H4 (cell line): ENCODE results near the genes WDR26 and DNAH14.

GRCh38 chr1:223731168-223732013 is 19.1 kb downstream of the CAPN2 start:
- RAMPAGE, long total RNA: no peak

- RAMPAGE, long total RNA: no peak
Observed at GRCh38 chr1:223733791-223734208, 21.5 kb downstream of the CAPN2 start.

DNA sequence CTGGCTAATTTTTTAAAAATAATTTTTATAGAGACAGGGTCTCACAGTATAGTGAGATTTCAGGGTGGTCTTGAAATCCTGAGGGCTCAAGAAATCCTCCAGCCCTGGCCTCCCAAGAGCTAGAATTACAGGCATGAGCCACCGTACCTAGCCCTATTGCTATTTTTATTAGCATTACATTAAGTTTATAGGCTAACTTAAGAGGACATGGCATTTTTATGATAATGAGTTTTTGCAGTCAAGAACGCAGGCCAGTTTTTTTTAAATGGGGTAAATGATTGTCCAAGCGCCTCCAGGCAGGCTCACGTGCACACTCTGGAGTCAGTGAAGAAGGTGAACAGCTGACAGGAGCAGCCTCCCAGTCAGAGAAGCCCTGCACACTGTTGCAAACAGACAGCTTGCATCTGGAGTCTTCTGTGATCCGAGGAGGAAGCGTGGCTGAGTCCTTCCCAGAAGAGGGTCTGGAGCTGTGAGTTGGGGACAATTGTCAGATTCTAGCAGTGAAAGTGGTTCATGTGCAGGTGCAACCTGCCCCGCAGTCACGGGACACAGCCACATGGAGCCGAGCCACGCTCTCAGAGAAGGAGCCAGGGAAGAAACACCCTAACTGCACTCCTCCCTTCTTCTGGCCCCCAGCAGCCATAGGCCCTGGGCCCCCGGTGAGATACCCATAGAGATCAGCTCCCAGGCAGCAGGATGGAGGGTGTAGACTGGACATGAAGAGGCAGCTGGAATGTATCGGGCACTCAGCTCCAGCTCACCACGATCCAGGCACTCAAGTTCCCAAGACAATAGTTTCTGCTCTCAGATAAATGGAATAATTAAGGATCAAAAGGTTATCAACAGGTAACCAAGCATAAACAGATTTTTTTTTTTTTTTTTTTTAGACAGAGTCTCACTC is 26.2 kb downstream of the CAPN2 start:
- RAMPAGE, long total RNA: no peak

DNA sequence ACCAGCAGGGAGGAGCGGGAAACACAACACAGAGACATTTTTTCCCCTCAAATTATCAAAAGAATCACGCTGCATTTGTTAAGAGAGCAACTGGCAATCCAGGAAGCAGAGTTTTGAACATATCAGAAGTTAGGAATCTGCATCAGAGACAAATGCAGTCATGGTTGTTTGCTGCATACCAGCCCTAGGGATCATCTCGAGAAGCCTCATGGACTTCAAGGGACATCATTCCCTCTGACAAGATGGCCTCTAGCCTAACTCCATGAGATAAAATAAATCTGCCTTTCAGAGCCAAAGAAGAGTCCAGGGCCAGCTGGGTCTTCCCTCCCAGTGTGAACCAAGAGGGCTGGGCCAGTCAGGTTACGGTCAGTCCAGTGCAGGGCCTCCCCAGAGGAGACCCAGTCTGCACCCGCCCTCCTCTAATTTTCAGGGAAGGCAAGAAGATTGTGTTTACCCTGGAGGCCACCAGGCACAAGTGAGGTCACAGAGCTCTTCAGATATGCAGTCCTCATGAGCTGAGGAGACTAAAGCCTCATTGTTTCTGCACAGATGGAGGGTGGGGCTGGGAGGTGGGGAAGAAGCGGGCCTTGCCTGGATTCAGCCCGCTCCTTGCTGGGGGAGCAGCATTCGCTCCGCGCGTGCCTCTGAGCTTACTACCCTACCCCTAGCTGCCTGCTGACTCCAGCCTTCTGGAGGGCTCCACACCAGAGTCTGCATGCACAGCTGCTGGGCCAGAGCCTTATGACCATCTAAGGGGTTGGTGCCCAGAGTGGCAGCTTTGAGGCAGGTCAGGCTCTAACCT is 52.8 kb downstream of the CAPN2 start:
- RAMPAGE, long total RNA: no peak

DNA sequence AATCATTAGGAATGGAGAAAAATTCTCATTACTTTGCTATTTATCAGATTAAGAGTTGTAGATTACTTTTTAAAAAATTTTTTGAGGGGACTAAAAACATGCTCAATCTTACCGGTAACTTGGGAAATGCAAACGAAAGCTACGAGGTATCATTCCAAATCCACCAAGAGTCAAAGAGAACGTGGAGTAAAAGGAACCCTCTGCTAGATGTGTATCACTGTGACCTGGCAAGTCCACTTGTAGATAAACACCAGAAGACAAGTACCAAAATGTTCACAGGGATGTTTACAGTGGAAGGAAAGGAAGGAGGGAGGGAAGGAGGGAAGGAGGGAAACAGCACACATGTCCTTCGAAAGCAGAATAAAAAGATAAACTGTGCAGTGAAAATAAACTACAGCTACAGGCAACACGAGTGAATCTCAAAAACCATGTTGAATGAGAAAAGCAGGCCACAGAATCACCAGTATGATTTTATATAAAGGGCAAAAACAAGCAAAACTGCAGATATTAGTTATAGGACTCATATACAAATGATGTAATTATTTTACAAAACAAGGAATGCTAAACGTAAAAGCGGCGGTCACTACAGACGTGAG is 60.0 kb downstream of the TP53BP2 start:
- RAMPAGE, long total RNA: no peak

GRCh38 chr1:223788845-223789295 is 56.9 kb downstream of the TP53BP2 start:
- RAMPAGE, long total RNA: no peak

GRCh38 chr1:223799621-223800334 is 46.0 kb downstream of the TP53BP2 start:
- RAMPAGE, long total RNA: no peak

GRCh38 chr1:223860020-223860627 is 14.4 kb upstream of the TP53BP2 start:
- RAMPAGE, long total RNA: no peak

DNA sequence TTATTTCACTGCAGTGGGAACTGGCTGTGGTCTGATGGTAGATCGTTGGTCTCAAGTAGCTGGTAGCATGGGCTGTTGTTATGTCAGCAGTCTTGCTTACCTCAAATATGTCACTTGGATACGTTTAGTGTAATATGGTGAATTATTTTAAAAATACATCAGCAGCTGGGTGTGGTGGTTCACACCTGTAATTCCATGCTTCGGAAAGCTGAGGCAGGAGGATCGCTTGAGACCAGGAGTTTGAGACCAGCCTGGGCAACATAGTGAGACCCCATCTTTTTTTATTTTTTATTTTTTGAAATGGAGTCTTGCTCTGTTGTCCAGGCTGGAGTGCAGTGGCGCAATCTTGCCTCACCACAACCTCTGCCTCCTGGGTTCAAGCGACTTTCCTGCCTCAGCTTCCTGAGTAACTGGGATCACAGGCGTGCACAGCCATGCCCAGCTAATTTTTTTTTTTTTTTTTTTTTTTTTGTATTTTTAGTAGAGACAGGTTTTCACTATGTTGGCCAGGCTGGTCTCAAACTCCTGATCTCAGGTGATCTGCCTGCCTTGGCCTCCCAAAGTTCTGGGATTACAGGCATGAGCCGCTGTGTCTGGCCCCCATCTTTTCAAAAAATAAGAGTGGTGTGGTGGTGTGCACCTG is 10.6 kb downstream of the DEGS1 start:
- RAMPAGE, long total RNA: no peak

GRCh38 chr1:224330272-224330769 is 349 bp upstream of the NVL start:
- RAMPAGE, long total RNA: no peak

DNA sequence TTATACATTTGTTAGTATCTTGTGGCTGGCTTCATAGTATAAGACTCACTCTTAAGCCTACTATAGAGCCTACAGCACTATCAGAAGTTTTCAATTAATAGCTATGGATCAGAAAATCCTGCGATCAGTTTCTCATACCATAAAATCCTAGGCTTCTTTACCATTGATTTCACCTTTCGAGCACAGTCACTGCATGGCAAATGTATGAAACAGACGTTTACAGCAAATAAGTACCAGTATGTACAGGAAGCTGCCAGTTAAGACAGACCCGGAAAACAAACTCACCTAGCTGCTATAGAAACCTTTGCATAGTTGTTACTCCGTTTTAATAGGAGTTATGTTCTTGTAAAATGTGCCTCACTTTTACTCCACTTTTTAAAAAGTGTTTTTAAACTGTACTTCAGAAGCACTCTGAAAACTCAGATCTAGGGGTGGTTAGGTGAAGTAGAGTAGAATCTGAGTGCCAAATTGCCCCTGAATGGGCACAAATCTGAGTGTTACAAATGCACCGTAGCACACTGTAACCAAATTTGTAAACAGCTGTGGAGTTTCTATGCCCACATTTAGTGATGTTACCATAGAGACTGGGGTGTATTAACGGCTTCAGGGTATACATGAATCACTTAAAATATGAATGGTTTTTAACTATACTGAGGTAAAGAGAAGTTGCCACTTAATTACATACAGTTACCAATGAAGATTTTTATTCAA is 30.6 kb downstream of the CNIH4 start:
- RAMPAGE, long total RNA: no peak

DNA sequence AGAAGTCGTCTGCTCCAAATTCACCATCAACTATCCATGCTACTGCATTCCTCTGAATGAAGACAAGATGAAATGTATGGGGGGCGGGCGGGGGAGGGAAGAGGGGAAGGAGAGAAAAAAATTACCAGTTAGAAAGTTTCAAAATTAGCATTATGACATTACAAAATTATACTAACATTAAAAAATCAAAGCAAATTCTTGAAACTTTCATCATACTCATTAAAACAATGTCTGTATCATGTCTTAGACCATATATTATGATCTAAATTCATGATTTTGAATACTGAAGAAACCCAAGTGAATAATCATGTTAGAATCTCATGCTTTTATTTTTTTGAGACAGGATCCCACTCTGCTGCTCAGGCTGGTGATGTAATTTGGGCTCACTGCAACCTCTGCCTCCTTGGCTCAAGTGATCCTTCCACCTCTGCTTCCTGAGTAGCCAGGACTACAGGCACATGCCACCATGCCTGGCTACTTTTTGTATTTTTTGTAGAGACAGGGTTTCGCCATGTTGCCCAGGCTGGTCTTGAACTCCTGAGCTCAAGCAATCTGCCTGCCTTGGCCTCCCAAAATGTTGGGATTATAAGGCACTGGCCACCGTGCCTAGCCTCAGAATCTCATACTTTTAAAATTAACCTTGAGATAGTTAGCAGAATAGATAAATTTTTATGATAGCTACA is 33.3 kb downstream of the CNIH4 start:
- RAMPAGE, long total RNA: no peak

GRCh38 chr1:224418236-224418612 is 16.4 kb downstream of the WDR26 start:
- RAMPAGE, long total RNA: no peak

DNA sequence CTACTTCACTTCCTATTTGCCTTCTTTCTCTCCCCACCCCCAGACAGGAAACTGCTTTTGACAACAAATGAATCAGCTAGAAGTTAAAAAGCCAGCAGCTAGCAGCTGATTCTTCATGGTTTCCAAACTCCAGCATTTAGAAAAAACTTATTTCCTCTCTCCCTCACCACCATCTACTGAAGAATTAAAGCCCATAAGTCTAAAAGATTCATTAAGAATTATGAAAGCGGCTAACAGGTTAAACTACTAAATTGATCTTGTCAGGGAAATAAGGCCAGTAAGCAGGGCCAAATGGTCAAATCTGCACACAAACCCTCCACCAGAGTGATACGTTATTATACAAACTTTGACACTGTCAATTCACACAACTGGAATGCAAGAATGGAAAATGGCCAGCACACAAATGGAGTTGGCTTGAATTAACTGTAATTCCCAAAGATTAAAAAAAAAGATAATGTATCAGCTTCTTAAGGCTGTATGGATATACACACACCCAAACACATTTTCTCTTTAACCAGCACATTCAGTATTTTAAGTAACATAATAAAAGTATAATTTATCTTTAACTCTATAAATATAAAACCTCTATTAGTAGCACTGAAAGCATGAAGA is 3.9 kb downstream of the WDR26 start:
- RAMPAGE, long total RNA: no peak

GRCh38 chr1:224434629-224435264 is at the start of gene WDR26:
TSS of gene WDR26 (minus strand) at chr1:224434797.
- RAMPAGE, long total RNA: no peak

GRCh38 chr1:224497895-224499209 is 63.8 kb upstream of the WDR26 start:
- RAMPAGE, long total RNA: no peak

GRCh38 chr1:224929281-224930419 is at the start of gene DNAH14:
TSS of gene DNAH14 (plus strand) at chr1:224929675.
- RAMPAGE, long total RNA: no peak

GRCh38 chr1:225400469-225401192 is 27.2 kb downstream of the LBR start:
- RAMPAGE, long total RNA: no peak

DNA sequence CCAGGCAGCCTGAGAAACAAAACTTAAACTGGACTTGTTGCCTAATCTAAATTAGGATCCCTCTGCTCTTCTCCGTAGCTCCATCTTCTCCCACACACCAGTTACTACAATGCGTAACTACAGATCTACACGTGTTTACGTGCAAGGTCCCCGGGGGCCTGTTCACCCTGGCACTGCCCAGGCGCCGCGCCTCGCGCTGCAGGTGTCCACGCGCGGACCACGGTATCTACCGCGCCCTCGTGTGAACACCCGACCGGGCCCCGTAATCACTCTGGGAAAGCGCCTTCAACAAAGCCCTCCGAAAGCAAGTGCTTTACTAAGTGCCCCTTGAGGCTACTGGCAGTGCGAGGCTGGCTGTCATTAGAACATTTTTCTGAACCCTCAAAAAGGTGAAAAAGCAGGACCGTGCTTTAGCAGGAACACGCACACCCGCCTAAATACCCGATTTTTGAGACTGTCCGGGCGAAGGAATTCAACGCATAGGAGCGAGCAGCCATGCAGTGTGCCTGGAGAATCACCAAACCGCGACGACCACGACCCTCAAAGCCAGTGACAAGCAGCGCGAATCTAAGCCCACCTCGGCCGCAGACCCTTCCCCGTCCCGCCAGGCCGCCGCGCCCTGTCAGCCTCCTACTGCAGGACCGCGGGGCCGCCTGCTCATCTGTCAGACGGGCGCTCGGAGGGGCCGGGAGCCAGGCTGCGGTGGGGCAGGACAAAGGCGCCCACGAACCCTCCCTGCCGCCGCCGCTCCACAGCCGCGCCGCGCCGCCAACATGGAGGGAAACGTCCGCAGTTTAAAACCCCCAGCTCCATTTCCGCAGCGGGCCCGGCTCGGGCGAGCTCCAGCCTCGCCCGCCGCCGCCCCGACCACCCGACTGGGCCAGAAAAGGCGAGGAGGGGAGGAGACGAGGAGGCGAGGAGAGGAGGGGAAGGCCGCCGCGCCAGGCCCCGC is 672 bp downstream of the LBR start:
- RAMPAGE, long total RNA: no peak

DNA sequence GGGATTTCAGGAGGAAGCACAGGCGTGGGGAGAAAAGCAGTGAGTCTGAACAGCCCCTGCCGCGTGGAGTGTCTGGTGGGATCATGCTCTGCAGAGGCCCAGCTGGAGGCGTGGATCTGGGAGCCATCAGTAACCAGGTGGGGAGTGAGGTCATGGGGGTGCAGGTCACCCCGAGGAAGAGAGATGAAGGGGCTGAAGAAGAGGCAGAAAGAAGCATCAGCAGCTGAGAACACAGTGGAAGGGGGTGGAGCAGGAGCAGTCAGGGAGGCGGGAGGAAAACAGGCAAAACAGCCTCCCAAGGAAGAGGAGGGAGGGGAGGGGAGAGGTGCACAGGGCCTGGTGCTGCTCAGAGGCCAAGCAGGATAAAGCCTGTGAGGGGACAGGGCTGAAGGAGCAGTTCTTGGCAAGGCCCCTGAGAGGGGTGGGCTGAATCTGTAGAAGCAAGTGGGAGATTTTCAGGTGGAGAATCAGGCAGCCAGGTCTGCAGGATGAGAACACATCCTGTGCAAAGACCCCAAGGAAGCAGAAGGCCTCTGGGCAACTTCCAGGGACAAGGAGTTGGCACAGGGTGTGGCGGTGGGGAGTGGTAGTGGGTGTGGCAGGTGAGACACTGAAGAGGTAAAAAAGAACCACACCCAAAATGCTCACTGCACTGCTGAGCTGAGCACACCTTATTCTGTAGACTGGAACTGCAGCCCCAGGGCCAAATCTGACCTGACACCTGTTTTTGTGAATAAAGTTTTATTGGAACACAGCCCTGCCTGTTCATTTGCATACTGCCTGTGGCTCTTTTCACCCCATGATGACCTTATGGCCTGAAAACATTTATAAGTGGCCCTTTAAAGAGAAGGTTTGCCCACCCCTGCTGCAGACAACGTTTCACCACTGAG is 35.6 kb upstream of the LBR start:
- RAMPAGE, long total RNA: no peak